Gastrocnemius medialis (tissue), 3 donors: ENCODE measurements around the genes CREB3L2, SVOPL and FMC1.

DNA sequence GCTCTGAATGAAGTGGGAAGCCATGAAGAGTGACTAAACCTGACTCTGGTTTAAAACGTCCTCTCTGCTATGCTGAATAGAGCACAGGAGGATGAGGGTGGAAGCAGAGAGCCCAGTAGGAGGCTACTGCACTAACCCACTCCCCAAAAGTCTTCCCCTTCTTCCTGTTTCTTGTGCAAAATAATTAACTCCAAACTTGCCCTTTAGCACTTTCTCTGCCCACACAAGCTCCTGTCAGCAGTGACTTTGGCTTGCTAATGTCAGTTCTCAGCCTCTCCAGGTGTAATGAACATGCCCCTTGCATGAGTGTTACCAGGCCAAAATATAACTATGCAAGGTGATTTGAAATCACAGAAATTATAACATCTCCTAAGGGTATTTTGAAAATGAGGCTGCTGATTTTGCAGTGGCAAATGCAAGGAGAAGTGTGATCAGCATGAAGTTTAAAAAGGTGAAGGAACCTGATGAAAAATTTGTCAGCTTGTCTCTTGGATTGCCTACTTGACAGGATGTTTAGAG, 3.8 kb upstream of the PTN start:
- PRO-cap = no peak
- RAMPAGE, long total RNA, 3 experiments = no peak in any of the 3 experiments

DNA sequence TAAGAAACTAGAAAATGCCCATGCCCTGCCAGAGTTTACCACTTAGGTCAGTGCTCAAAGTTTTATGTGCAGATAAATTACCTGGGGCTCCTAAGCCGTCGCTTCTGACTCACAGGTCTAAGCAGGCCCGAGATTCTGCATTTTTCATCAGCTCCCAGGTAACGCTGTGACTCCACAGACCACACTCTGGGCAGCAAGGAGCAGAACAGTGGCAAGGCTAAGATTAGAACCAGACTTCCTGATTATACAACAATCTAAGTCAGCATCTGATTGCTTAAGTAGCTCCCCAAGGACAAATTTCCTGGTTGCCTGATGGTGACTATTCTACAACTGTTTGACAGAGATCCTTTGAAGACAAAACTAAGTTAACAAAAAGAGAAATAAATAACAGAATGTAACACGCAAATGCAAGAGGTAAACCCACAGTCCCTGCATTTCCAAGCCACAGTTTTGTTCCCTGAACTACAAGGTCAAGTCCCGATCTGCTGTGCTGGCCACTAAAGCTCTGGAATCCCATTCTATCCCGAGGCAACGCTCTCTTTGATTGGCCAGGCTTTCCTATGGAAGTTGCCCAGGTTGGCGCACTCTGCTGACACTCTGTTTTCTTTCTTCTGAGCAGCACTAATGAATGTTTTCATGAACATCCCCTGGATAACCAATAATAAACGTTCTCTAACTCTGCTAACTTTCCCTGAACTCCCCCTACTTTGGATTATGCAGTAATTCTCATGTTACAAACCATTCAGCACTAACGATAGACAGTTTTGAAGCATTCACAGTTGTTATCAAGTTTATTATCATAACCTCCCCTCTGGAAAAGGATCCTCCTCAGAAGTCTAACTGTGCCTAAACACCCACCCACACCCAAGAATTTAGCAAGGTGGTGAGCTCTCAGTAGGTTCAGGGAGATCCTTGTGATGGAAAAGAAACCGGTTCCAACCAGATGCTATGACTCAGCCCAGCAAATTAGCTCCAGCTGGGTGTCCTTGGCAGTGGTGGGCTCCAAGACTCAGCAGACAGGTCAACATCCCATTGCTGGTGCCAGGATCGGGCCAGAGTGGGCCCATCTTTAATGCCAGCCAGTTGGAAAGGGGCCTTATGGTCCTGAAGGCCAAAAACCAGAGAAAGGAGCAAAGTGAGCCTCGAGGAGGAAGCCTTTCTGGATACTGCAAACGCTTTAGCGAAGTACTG, 68.7 kb downstream of the CREB3L2 start:
- PRO-cap = no peak
- RAMPAGE, long total RNA, 3 experiments = no peak in any of the 3 experiments

DNA sequence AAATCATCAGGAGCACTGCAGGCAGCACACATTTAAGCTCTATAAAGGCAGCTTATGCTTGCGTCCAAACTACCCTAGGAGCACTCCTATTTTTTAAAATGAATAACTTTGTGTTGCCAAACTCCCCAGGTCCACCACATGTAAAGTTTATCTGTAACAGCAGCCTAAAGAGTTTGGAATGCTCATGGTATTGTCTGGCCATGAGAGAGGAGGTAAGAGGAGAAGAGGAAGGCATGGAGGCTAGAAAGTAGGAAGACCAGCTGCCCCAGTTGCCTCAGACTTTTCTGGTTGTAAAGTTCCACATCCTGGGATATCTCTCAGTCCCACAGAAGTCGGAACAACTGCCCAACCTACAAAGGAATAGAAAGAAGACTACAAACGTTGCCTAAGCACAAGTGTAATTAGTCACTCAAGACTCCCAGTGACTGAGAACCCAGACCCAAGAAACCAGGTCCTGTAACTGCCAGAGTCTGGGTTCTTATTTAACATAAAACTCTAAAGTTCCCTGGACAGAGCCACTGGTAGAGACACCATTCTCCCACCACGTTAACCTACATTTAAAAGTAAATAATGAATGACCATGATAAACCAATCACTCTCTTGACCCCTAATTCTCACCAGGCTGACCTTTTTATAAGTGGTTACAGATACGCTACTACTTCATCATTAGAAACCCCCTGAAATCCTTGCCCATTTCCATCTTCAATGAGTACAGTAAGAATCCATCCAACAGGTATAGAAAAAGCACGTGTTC, 47.2 kb downstream of the CREB3L2 start:
- PRO-cap = no peak
- RAMPAGE, long total RNA, 3 experiments = no peak in any of the 3 experiments

GRCh38 chr7:137957763-137958374, 44.0 kb downstream of the CREB3L2 start:
- PRO-cap = unidirectional peak, minus-strand start at chr7:137957990
- RAMPAGE, long total RNA, 3 experiments = no peak in any of the 3 experiments

GRCh38 chr7:137990767-137991292, 11.1 kb downstream of the CREB3L2 start:
- PRO-cap = no peak
- RAMPAGE, long total RNA, 3 experiments = no peak in any of the 3 experiments

- PRO-cap = bidirectional peak, plus-strand start at chr7:138001644, minus-strand start at chr7:138001569; unidirectional peak, minus-strand start at chr7:138001799; unidirectional peak, minus-strand start at chr7:138001911; unidirectional peak, minus-strand start at chr7:138002086
- RAMPAGE, long total RNA, 3 experiments = start-site peak on the minus strand in 3 of 3 experiments, at chr7:138001700-138002120 at its widest, 6 to 54 reads per replicate
These were observed at the start of gene CREB3L2 for GRCh38 chr7:138001213-138002220. TSS of gene CREB3L2 (minus strand) at chr7:138002086.

DNA sequence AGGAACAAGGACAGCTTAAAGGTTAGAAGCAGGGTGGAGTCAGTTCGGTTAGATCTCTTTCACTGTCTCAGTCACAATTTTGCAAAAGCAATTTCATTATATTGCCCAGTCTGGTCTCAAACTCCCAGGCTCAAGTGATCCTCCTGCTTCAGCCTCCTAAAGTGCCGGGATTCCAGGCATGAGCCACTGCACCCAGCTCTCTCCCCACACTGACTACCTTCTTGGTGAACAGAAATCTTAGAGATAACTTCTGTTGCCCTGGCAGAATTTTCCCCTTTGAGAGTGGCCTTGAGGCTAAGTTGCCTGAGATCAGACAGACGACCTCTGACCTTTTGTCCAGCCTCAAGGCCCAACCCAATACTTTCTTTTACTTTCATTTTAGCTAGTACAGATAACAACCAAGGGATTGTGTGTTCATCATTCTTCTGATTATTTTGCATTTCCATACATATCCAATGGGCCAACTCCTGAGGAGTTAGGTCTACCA, 146.1 kb upstream of the TRIM24 start:
- PRO-cap = no peak
- RAMPAGE, long total RNA, 3 experiments = no peak in any of the 3 experiments

DNA sequence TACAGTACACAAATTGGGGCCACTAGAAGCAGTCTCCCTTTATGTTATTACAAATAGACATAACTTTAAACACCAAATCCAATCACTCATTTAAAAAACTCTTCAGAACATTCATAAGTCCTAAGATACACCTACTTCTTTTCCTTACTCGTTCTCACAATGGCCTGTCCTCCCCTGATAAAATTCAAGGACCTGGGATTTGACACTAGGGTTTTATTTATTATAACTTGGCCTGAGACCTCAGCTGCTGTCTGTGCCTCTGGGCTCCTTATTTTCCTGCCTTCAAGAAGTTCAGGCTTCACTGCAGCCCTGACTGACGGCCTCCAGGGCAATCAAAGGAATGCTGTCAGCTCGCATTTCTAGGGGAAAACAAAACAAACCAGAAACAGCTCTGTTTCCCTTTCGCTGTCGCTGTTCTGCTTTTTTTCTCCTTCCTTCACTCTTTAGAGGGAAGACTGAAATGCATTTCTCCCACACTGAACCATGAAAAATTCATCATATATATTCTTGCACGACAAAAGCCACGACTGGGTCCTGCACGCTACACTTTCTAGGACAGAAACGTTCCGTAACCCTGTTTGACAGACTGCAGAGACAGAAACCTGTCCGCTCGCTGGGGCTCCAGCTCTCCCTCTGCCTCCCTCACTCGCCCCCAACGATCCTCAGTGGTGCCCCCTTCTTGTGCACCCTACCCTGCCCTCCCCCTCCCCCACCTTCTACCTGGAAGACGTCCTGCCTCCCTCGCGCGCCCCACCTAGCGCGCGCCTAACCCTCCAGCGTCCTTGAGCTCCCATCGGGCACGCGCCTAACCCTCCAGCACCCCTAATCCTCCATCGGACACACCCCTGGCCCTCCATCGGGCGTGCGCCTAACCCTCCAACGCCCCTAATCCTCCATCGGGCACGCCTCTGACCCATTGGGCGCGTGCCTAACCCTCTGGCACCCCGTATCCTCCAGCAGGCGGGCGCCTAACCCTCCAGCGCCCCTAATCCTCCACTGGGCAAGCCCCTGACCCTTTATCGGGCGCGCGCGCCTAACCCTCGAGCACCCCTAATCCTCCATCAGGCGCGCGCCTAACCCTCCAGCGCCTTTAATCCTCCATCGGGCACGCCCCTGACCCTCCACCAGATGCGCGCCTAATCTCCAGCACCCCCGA, 37.3 kb downstream of the SVOPL start:
- PRO-cap = no peak
- RAMPAGE, long total RNA, 3 experiments = no peak in any of the 3 experiments

DNA sequence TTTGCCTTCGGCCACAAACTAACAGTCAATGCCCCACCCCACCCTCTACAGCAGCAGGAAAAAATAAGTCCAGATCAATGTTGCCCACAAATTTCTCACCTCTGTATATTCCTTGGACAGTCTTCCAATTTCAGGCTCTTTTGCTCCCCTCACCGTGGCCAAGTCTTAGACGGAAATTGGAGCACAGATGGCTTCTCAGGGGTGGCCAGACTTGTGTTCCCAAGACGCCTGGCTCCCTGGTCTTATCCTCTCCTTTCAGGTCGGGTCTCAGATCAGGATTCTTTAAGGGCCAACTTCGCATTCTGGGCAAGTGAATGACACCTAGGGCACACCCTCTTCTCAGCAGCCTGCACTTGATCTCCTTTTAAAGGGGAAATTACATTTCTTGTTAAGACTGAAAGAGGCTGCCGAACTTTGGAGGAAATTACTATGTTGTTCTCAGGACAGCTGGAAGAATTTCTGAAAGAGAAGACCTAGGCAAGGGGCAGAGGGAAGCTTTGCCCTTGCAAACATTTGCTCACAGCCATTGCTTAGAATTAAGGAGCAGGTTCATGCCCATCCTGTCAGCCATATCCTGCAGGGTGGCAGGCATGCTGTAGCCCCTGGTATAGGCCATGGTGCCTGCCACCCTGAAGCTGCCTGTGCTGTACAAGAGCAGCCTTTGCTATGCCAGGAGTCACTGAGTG, at the start of gene SVOPL:
Gene SVOPL, minus strand, starts transcription at position 284 of the 686 bp plus-strand sequence.
- PRO-cap = no peak
- RAMPAGE, long total RNA, 3 experiments = no peak in any of the 3 experiments

DNA sequence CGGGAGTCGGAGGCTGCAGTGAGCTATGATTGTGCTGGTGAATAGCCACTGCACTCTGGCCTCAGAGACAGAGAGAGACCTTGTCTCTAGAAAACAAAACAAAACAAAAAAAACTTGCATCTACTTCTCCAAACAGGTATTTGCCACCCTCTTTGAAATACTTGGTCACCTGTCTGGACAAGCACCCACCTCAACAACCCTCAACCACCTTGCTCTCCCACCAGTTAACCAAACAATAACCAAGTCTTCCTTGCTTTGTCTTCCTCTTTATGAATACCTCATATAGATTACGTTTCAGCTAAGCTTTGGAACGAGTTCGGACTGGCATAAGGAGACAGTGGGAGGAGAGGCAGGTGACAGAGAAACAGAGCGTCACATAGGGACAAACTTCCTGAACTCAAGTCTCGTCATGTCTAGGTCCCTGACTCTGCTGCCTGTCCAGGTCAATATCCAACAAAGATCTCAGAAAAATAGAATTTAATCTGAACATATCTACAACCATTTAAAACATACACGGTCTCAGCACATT, 26.1 kb upstream of the SVOPL start:
- PRO-cap = no peak
- RAMPAGE, long total RNA, 3 experiments = no peak in any of the 3 experiments

GRCh38 chr7:138886343-138886926, 88.4 kb upstream of the ATP6V0A4 start:
- PRO-cap = no peak
- RAMPAGE, long total RNA, 3 experiments = no peak in any of the 3 experiments

DNA sequence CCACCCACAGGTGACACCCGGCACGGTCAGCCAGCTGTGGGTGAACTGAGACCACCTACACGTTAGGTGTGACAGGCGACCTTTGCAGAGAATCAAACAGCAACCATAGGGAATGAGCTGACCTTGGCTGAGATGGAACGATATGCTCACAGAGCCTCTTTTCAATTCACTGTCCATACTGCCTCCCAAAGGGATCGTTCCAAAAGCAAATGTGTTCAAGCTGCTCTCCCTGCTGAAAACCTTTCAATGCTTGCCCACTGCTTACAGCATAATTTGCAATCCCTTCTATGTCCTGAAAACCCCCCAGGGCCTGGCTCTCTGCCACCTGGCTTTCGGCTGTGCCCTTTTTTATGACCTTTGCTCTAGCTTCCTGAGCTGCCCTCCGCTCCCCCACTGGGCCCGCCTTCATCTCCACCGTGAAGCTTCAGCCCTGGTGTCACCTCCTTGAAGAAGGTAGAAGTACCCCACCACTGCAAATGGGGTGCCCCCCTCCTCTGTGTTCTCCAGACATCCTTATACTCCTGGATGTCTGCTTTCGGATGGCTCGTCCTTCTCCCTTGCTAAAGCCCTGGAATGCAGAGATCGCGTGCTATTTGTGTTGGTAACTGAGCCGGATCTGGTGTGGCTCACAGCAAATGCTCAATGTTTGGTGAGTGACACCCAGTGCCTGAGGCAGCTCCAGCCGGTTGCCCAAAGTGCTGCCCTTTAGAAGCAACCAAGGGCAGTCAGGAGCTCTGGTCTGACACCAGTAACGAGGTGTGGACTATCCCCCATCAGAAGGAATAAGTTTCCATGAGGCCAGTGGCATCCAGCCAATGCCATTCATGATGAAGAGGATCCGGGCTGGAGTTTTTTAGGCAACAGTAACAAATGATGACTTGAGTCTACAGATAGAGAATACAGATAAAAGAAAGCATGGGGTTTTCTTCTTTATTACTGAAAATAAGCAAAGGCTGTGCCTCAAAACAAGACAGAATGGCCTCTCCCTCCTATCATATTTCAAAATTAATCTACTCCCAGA, 90.3 kb downstream of the KIAA1549 start:
- PRO-cap = no peak
- RAMPAGE, long total RNA, 3 experiments = no peak in any of the 3 experiments

GRCh38 chr7:138917069-138917815, 63.9 kb downstream of the KIAA1549 start:
- PRO-cap = no peak
- RAMPAGE, long total RNA, 3 experiments = no peak in any of the 3 experiments

GRCh38 chr7:139075677-139076228, 33.8 kb downstream of the ZC3HAV1 start:
- PRO-cap = no peak
- RAMPAGE, long total RNA, 3 experiments = no peak in any of the 3 experiments

DNA sequence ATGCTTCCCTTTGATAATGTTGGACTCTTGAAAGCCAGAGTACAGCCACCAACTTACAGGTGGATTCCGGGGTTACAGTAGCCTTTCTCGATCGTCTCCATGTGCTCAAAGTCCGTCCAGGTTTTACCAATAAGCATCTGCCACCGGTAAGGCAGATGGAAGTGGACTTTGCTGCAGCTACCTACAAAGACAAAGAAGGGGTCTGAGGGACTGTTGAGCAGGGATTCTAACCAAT, 33.4 kb downstream of the ZC3HAV1 start:
- PRO-cap = no peak
- RAMPAGE, long total RNA, 3 experiments = no peak in any of the 3 experiments

- PRO-cap = no peak
- RAMPAGE, long total RNA, 3 experiments = no peak in any of the 3 experiments
These were observed 366 bp upstream of the TTC26 start for GRCh38 chr7:139133265-139133558.

DNA sequence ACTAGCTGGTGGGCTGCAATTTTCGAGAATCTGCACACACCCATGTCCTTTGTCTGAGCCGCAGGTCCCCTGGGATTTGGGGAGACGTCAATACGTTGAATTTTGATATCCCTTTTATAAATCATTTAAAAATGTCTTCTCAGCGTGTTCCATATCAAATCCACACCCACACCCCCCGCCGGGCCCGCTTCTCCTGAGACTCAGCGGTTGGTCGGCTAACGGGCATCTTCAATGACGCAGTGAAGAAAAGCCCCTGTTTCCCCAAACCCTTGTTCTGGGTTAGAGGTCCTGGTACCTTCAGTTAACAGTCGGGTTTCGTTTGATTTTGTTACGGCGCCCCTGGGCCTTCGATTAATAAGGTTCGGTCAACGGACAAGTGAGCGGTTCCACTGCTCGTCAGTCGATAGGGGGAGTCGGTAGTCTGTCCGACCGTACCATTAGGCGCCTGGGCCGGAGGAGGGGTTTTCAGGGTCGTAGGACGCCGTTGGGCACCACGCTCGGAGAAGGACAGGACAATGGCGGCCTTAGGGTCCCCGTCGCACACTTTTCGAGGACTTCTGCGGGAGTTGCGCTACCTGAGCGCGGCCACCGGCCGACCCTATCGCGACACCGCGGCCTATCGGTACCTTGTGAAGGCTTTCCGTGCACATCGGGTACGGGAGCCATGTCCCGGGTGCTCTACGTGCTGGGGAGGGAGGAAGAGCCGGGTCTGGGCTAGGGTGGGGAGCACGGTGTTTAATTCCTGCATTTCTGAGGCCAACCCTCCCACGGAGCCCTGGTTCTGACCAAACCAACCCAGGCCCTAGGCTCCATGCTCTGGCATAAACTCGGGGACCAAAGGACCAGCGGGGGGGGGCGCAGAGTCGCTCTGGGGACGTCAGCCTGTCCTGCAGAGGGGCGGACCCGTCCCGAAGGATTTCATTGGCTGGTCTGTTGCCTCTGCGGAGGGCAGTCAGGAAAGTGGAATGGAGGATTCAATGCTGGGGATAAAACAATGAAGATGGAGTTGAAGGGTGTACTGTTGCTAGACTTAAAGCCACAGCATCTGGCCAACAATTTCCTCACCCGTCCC, at the start of gene FMC1:
Gene FMC1, plus strand, starts transcription at position 468 of the 1,072 bp plus-strand sequence.
- PRO-cap = unidirectional peak, plus-strand start at position 282 of the sequence; bidirectional peak, plus-strand start at position 491 of the sequence, minus-strand start at position 391 of the sequence; bidirectional peak, plus-strand start at position 921 of the sequence, minus-strand start at position 907 of the sequence
- RAMPAGE, long total RNA, 3 experiments = start-site peak on the plus strand in 3 of 3 experiments, centred at positions 474 to 485 of the sequence, 193 to 407 reads per replicate

- PRO-cap = no peak
- RAMPAGE, long total RNA, 3 experiments = no peak in any of the 3 experiments
These were observed 11.7 kb downstream of the LUC7L2 start for GRCh38 chr7:139371480-139371739.

GRCh38 chr7:139402018-139402312, 42.3 kb downstream of the LUC7L2 start:
- PRO-cap = no peak
- RAMPAGE, long total RNA, 3 experiments = no peak in any of the 3 experiments

DNA sequence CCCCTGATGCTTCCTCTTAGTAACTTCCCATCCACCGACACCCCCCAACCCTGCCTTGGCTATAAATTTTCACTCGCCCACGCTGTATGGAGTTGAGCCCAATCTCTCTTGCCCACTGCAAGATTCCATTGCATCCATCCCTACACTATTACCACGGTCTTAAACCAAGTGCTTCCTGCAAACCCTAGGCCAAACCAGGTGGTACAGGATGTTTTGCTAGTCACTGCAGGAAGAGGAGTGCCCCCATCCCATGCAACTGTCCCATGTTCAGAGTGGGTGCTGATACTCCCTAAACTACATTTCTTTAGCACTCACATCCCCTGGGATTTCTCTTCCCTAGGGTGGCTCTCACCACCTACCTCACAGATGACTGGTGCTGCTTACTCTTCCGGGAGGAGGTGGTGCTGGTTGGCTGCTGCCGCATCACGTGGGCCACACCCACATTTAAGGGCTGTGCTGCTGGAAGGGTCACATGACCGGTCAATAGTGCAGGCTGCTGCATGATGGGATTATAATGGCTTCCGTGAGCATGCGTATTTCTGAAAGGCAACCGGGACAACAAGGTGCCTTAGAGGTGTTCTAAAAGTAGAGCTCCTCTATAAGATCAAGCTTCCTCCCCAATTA, 76.7 kb downstream of the CLEC2L start:
- PRO-cap = no peak
- RAMPAGE, long total RNA, 3 experiments = no peak in any of the 3 experiments